ENCODE results near the gene BRD7.

GRCh38 chr16:49557097-49557576 lies 183.5 kb downstream of the C16orf78 start:
- PRO-cap: no peak

- PRO-cap: no peak
Measured at GRCh38 chr16:49629459-49629757, 226.5 kb downstream of the ZNF423 start.

DNA sequence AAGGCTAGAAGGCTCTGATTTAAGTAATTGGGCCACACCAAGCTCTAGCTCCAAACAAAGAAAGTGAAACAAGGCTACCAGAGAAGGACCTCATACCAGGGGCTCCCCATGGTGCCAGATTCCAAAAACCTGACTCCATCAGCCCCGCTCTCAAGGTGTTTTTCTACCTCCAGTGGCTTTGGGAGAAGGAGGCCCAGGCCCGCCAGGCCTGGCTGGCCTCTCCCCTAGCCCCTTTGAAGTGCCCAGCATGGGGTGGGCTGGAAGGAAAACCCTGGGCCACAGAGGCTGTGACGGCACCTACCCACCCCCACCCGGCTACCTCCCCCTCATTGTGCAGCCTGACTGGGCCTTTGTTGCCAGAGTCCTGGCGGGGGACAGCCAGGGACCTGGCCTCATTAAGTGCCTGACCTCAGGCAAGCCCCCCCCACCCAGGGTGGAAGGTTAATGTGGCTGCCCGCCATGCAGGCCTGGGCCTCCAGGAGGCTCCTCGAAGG lies 159.5 kb downstream of the ZNF423 start:
- PRO-cap: no peak

DNA sequence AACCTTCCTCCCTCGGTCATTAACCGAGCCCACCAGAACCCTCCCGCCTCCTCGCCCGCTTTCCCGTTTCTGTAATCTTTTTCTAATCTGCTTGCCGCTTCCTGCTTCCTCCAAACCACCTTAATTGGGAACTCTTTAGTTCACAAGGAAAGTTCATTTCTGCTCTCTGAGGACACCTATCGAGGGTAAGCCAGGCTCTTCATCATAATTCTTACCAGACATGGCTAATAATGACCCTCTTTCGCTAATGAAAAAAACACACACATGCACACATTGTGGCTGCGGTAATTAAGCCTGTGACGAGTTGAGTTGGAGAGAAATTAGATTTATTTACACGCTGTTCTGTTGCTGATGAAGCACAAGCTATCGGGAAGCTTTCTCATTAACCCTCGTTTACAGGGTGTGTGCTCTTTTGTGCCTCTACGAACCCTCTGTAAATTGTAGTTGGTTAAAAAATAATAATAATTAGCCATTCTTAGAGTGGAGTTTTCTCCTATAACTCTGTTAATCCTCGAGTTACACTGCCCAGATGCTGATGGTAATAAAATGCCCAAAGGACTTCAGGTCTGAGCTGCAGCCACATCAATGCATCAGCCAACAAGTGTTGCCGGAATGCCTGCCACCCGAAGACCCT lies 100.5 kb downstream of the ZNF423 start:
- PRO-cap: no peak

GRCh38 chr16:49875741-49877027 lies 20.3 kb upstream of the ZNF423 start:
- PRO-cap: no peak

DNA sequence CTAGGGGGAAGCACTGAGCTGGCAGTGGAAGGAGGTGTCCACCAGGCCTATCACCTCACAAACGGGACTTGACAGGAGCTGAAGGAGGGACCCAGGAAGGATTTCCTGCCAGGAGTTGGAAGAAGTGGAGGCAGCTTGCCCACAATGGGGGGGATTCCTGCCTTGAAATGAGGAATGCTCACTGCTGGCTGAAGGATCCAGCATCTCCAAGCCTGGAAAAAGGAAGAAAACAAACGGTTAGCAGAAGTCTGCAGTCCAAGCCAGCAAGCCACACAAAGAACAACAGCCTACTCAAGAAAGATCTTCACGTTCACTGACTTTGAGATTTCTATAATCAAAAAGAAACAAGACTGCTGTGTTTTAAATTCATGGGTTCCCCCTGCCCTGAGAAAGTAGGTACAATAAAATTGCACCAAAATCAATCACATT lies 67.0 kb upstream of the CNEP1R1 start:
- PRO-cap: no peak

- PRO-cap: unidirectional peak, plus-strand start at chr16:50201844
Measured at GRCh38 chr16:50201556-50201953, 48.4 kb downstream of the TENT4B start.

- PRO-cap: no peak
Measured at GRCh38 chr16:50244186-50244843, 22.0 kb upstream of the ADCY7 start.

GRCh38 chr16:50246284-50247013 lies 19.9 kb upstream of the ADCY7 start:
- PRO-cap: no peak

- PRO-cap: no peak
Measured at GRCh38 chr16:50267424-50267982, 1.2 kb downstream of the ADCY7 start.

- PRO-cap: no peak
Measured at GRCh38 chr16:50367956-50368563, 728 bp downstream of the BRD7 start.

- PRO-cap: bidirectional peak, plus-strand start at chr16:50369176, minus-strand start at chr16:50369037
Measured at GRCh38 chr16:50368564-50369233, at the start of gene BRD7. Gene BRD7, minus strand, starts transcription at chr16:50368988.

DNA sequence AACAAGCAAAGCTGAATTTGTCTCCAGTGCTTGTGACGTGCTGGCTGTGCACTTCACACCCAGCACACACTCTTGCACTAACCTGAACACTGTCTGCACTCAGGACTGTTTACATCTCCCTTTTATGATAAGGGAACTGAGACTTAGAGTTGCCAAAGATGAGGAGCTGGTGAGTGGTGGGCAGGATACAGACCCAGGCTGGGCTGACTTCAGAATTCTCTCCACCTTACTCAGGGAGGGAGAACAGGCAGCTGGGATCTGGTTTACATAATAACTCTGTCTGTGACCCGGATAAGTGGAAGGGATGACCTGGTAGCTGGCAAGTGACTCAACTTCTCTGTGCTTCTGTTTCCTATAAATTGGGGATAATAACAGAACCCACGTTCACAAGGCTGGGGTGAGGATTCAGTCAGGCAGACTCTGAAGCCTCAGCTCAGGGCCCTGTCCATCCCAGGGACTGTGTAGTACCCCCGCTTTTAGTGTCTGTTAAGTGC lies 2.6 kb downstream of the SNX20 start:
- PRO-cap: no peak

GRCh38 chr16:51133633-51134021 lies 17.4 kb downstream of the SALL1 start:
- PRO-cap: no peak

- PRO-cap: no peak
Measured at GRCh38 chr16:51134031-51135016, 16.7 kb downstream of the SALL1 start.

DNA sequence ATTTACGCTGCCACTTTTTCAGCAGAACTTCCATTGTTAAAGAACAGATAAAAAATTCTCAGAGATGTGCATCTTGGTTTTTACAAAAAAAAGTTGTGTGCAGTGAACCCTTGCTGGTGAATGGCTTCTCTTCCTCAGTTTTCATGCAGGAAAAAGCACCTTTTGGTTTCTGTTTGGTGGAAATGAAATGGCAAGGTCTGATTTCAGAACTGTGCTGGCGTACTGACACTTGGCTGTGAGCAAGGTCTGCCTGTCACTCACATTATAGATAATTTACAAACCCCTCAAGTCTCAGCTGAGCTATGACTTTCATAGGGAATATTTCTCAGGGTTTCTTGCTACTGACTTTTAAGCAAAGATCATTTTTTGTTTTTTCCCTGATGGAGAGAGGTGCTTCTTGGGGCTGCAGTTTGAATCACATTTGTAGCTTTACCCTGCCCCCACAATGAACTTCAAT lies 5.8 kb upstream of the SALL1 start:
- PRO-cap: no peak

DNA sequence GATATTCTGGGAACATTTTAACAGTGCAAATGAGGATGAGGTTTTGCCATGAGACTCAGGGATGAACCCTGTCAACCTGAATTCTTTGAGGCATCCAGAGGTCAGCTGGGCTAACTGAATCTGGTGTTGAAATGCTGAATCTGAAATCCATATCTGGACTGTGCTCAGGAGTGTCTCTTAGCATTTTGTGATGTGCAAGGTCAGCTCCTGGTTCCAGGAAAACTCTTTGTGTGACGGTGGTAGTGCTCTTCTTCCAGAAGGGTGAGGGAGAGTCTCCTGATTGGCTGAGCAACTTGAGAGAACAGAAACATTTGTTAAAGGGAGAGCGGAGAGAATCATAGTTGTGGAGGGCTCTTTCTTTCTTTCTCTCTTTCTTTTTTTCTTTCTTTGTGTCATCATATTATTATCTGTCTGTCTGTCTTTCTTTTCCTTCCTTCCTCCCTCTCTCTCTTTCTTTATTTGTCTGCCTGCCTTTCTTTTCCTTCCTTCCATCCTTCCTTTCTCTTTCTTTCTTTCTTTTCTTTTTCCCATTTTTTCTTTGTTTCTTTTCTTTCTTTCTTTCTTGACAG lies 276.2 kb upstream of the SALL1 start:
- PRO-cap: no peak

GRCh38 chr16:51431194-51432274 lies 280.5 kb upstream of the SALL1 start:
- PRO-cap: no peak

GRCh38 chr16:53175002-53175476 lies 120.2 kb downstream of the CHD9 start:
- PRO-cap: no peak

DNA sequence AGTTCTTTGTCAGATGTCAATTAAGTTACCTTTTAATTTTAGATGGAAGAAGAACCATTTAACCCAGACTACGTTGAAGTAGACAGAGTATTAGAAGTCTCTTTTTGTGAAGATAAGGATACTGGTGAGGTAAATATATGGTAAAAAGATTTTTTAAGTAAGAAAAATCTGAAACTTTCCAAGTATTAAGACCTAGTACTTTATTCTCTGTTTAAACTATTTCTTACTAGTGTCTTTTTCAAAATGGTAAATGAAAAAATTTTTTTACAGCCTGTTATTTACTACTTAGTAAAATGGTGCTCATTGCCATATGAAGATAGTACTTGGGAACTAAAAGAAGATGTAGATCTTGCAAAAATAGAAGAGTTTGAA lies 176.6 kb downstream of the CHD9 start:
- PRO-cap: no peak